Rectum (tissue), 1 donor: ENCODE results near the genes PROP1 and ADAMTS2.

GRCh38 chr5:177609406-177610238 lies 9.7 kb downstream of the B4GALT7 start:
- PRO-cap = no peak

- PRO-cap = no peak
Measured at GRCh38 chr5:177633600-177633976, 33.7 kb downstream of the B4GALT7 start.

DNA sequence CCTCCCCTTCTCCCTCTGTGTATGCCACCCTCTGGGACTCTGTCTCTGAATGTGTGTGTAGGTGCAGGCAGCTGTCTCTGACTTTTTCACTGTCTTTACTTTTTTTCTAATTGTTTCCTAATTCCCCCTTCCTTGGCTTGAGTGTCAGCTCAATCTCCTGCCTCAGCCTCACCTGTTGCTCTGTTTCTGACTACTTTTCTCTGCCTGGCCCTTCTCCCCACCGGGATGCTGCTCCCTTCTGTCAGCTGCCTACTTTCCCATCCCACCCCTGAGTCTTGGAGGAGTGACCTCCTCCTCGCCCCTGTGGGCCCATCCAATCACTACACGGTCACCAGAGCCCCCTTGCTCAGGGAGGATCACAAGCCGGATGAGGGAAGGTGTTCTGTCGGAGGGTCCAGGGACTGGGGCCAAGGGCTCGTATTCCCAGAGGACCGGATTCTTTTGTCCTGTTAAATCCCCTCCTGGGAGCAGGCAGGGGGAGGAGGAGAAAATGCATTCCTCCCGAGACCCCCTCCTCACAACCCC lies at the start of gene PROP1:
Gene PROP1, minus strand, starts transcription at position 229 of the 525 bp plus-strand sequence.
- PRO-cap = no peak

DNA sequence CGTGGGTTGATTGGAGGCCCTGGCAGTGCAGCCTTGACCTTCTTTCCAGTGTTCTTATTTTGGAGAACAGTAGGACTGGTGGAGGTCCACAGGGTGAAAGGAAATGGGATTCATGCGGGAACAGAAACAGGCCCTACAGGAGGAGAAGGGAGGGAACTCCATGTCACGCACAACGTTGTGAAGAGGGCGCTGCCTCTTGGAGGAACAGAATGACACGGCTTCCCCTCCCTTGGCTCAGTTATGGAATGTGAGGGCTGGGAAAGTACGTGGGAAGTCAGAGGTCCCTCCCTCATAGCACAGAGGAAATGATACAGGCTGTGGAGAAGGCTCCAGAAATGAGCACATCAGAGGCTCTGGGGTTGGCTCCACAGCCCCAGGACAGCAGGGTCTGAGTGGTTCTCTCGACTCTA lies 49.9 kb upstream of the PROP1 start:
- PRO-cap = no peak

DNA sequence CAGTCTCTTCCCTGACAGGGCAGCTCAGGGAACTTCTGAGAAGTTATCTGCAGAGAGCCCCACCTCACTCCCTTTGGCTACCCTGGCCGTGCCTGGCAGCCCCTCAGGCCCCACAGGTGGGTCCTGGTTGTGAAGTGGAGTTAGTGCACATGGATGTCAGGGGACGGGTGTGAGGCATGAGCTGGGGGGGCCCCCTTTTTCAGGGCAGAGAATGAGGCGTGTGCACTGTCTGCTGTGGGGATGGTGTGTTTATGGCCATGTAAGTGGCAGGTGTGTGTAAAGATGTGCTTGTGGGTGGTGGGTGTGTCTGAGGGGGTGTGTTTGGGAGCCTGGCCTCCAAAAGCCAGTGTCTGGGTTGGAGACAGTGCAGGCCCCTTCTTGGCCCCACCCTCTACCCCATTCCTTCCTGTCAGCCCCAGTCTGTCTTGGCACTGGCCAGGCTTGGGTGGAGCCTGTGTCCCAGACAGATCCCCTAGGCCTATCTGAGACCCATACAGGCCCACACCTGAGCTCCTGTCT lies 7.3 kb upstream of the RMND5B start:
- PRO-cap = no peak

- PRO-cap = no peak
Measured at GRCh38 chr5:178126236-178127174, 4.3 kb upstream of the RMND5B start.

GRCh38 chr5:178127266-178127833 lies 3.5 kb upstream of the RMND5B start:
- PRO-cap = no peak

- PRO-cap = no peak
Measured at GRCh38 chr5:178179796-178180548, 7.2 kb downstream of the GMCL2 start.

DNA sequence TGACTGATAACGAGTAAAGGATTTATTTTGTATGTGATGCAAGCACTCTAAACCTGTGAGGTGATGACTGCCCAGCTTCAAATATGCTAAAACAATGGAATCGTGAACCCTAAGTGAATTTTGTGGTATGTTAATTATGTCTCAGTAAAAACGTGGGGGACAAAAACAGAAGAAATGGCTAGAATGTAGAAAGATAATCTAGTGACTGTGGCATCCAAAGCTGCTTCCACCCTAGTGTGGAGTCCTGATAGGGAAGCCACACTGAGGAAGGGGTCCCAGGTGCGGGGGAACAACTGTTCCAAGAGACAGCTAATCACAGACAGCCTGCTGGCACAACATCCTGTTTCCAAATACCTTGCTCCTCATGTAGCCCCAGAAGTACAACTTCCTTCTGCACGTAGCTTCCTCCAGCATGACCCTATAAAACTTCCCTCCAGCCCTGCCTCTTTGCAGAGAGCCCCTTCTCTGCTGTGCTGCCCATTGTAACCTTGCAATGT lies 5.0 kb downstream of the GMCL2 start:
- PRO-cap = unidirectional peak, minus-strand start at position 352 of the sequence

DNA sequence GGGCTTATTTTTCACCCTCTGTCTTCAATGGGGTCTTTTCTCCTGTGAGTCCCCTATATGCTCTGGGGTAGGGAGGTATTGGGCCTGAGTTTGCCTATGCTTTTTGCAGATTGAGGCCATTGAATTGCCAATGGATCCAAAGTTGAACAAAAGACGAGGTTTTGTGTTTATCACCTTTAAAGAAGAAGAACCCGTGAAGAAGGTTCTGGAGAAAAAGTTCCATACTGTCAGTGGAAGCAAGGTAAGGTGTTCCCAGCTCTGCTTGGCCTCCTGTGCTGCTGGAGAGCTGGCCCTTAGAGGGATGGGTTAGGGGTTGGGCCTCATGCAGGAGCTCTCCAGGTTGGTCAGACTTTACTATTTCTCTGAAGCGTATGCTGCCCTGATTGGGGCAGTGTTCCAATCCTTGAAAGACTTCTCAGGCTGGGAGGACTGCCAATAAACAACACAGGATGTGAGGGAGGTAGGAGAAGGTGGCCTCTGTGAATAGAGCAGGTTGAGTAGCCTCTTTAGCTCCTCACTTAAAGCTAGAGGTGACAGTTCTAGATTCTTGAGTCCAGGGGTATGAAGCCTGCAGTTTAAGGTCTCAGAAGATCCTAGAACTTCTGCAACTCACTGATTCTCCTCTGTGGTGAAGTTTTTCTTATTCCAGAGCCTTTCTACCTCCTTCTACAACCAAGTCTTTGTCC lies 2.8 kb downstream of the HNRNPAB start:
- PRO-cap = bidirectional peak, plus-strand start at position 463 of the sequence, minus-strand start at position 269 of the sequence

- PRO-cap = no peak
Measured at GRCh38 chr5:178240706-178241130, 8.1 kb upstream of the PHYKPL start.

DNA sequence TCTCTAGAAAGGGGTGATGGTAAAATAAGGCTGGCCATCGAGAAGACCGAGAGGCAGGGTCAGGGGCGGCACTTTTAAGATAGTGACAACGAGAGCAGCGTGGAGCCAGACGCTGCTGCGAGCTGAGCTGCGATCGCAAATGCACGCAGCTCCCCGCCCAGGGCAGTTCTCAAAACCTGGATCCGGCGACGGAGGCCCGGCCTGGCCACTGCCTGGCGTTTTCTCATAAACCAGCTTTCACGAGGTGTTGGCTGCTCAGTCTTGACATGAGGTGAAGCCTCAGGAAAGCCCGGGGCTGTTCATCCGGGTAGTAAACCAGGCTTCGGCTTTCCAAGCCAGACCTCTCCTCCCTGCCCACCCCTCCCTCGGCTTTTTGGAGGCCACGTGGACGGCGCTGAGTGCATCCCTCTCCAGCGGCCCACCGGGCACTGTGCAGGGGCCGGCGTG lies 151.5 kb upstream of the PHYKPL start:
- PRO-cap = no peak

- PRO-cap = no peak
Measured at GRCh38 chr5:178428329-178428810, 161.8 kb downstream of the COL23A1 start.

DNA sequence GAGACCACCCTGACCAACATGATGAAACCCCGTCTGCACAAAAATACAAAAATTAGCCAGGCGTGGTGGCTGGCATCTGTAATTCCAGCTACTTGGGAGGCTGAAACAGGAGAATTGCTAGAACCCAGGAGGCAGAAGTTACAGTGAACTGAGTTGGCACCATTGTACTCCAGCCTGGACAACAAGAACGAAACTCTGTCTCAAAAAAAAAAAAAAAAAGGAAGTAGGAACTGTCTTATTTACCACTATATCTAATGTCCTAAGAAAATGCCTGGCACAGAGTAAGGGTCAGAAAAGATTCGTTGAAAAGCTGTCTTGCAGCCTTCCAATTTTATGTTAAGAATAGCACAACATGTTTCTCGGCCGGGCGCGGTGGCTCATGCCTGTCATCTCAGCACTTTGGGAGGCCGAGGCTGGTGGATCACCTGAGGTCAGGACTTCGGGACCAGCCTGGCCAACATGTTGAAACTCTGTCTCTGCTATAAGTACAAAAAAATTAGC lies 55.7 kb upstream of the ZNF354B start:
- PRO-cap = no peak

GRCh38 chr5:178941310-178941809 lies 362 bp downstream of the ZNF454 start:
- PRO-cap = no peak

DNA sequence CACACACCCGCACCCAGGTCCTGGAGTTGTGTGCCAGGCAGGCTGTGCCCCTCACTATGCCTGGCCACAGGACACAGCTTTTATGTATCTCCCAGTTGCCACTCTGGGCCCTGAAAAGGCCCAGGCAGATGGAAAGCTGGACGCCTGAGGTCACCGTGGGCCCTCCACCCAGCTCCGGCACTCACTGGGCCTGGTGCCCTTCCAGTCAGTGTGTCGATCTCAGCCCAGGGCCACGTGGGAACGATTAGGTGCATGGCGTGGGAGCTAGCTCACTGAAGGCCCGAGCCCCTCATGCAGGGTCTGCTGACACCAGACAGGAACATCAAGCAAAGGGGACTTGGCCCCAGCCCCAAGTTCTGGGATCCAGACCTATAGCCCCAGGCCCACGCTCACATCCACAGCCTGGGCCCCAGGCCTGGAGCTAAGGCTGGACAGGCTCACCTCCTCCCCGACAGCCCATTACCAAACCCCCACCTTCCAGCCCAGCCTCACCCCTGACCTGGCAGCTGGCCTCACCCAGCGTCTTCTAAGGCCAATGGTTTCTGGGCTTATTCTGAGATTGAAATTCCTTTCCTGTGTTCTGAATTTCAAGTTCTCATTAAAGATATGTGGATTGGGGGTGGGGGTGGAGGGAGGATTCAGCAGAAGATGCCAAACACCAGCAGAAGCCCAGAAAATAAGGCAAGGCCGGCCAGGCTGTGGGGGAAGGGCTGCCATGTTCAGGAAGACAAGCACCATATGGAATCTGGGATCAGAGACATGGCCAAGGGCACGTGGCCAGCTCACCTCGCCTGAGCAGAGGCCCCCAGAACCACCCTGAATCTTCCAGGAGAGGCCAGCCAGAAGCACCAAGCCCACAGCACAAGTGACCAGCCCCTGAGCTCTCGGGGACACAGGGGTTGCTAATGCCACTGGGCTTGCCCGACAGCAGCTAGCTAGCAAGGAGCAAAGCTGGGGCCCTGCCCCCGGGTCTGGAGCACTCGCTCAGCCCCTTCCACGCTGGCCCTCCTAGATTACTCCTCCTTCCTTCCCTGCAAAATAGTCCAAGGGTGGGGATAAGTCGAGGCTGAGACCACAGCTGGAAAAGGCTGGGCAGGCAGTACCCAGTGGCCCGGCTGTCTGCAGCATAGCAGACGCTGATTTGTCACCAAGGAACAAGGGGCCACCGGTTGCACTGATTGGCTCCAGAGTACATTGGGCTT lies 74.3 kb downstream of the ADAMTS2 start:
- PRO-cap = no peak

DNA sequence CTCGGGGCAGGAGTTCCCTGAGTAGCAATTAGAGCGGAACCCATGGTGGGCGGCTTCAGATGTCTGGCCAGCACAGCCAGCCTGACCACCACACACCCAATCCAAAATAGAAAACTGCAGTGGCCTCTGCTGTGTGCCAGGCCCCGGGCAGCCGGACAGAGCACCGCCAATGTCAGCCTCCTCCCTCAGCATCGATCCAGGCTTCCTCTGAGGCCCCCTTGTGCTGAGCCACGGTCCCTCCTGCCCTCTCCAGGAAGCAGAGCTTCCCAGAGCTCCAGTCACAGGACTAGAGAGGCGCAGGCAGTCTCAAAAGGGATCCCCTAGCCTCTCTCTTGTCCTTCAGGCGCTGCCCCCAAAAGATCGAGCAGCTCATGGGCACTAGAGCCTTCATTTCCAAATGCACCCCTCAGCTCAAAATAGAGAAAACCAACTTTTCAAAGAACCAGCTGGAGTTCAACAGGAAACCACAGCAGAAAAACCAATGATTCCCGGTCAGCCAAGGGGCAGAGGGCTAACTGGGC lies 2.6 kb downstream of the ADAMTS2 start:
- PRO-cap = no peak

- PRO-cap = bidirectional peak, plus-strand start at chr5:179345555, minus-strand start at chr5:179345404
Measured at GRCh38 chr5:179345186-179345794, at the start of gene ADAMTS2. Gene ADAMTS2 (minus strand): TSS chr5:179345461.

DNA sequence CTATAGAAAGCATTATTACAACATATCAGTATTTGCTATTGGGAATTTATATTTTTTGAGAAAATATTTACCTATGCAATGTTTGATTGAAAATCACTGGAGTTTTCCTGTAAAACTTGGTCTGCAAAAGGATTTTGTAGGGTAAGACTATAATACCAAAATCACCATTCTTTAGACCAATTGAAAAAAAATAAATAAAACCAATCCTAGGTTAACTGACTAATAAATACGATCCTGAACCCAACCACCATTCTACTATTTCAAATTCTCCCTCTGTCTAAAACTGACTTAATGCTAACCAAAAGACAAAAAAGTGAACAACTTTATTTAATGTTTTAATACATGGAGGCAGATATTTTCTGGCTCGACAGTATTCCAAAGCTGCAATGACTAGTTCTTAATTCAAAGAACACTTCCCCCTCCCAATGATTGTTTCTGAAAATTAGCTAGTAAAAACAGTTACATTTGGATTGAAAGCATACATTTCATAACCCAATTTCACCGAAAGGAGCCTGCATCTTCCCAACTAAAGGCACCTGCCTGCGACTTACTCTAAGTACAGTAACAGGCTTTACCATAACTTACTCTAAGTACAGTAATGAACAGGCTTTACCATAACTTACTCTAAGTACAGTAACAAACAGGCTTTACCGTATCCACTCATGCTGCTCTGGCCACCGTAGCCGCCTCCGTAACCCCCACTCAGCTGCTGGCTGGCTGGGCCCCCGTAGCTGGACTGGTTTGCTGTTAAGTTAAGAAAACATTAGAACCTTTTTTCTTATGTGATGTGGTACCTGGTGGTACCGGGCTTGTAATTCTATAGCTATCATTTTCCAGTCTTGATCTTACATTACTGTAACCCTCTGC lies 7.8 kb downstream of the HNRNPH1 start:
- PRO-cap = no peak

DNA sequence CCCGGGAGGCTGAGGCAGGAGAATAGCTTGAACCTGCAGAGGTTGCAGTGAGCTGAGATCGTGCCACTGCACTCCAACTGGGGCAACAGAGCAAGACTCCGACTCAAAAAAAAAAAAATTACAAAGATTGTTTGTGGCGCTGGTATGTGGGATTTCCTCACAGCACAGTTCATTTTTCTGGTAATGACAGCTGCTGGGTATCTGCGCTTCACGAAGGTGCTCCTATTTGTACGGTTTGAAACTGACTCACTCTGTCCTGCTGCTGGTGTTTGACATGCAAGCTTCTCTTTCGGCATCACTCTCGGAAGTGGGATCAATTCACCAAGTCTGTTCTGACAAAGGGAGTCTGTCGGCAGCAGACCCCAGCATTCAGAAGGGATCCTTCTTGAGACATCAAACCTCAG lies 26.3 kb downstream of the MAML1 start:
- PRO-cap = no peak